ENCODE measurements around a stretch of chr16.

- RAMPAGE, long total RNA: no peak
- RRBS: no CpG with 5 or more reads among the region's 22 CpGs
Observed at GRCh38 chr16:85628903-85629852, 16.1 kb downstream of the GSE1 start.

GRCh38 chr16:85675133-85675595 is 13.6 kb downstream of the GINS2 start:
- RAMPAGE, long total RNA: no peak
- RRBS: no CpG with 5 or more reads among the region's 4 CpGs

- RAMPAGE, long total RNA: no peak
- RRBS: 87% methylated on average over 9 of the region's 19 CpGs
Observed at GRCh38 chr16:85707633-85708279, 19.0 kb upstream of the GINS2 start.

GRCh38 chr16:85752707-85753657 is 2.1 kb upstream of the C16orf74 start:
- RAMPAGE, long total RNA: no peak
- RRBS: 16% methylated on average over 4 of the region's 22 CpGs

- RAMPAGE, long total RNA: no peak
- RRBS: no CpG with 5 or more reads among the region's 16 CpGs
Observed at GRCh38 chr16:85803350-85803964, 4.0 kb downstream of the COX4I1 start.

- RAMPAGE, long total RNA: no peak
- RRBS: no CpG with 5 or more reads among the region's 13 CpGs
Observed at GRCh38 chr16:85911062-85911798, 12.3 kb downstream of the IRF8 start.

GRCh38 chr16:85929153-85929964 is 30.4 kb downstream of the IRF8 start:
- RAMPAGE, long total RNA: no peak
- RRBS: no CpG with 5 or more reads among the region's 25 CpGs

DNA sequence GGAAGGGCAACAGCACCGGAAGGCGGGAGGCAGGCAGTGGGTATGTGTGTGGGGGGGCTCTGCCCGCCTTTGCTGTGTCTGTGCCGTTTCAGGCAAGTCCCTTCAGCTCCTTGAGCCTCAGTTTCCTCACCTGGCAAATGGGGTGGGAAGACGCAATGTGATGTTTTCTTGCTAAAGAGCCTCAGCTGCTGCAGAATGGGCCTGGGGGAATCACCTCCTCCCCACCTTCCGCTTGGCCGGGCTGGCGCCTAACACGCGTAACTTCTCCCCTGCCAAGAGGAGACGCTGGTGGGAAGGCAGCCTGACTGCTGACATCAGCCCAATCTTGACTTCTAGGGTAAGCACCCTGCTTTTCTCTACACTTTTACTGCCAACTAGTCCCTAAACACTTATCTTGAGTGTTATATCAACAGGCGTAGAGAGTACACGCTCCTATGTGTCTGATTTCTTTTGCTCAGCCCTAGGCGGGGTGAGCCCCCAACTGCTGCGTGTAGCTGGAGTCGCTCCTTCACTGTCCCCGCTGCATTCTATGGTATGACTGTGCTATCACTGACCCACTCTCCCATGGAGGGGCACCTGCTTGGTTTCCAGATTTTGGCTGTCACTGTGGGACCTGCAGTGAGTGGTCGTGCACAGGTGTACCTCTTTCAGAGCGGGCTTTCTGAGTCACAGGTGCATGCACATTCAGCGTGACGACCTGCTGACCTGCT is 33.1 kb downstream of the IRF8 start:
- RAMPAGE, long total RNA: no peak
- RRBS: no CpG with 5 or more reads among the region's 21 CpGs

DNA sequence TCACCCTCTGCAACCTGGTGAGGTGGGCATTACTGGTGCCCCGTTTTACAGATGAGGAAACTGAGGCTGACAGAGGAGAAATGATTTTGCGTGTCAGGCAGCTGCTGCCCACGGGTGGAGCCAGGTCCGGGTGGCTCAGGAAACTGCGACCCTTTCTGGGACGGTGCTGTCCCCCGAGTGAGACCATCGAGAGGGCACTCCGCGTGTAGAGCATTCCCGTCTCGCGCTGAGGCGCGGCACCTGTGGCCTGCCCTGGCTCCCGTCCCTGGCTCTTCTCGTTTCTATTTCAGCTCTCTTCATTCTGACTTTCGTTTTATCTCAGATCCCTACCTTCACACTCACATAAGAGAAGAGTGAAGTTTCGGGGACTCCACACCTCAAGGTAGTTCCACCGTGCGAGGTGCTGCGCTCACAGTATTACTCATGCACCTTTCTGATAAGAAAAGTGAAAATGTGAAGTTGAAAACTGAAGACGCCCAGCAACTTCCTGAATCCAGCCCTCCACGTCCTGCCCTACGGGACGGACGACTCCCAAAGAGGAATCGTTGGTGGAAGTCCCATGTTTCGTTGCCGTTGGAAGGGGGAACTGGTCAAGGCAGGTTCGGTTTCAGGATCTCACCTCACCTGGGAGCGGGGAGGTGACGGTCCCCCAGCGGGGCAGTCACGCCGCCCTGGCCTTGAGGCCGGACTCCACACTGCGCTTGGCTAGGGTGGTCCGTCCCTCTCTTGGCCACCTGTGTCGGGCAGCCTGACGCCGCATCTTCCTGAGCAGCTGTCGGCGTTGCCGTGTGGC is 48.8 kb downstream of the IRF8 start:
- RAMPAGE, long total RNA: no peak
- RRBS: no CpG with 5 or more reads among the region's 45 CpGs

- RAMPAGE, long total RNA: no peak
- RRBS: no CpG with 5 or more reads among the region's 22 CpGs
Observed at GRCh38 chr16:85984773-85985562, 86.0 kb downstream of the IRF8 start.

GRCh38 chr16:86027311-86027735 is 128.4 kb downstream of the IRF8 start:
- RAMPAGE, long total RNA: no peak
- RRBS: no CpG with 5 or more reads among the region's 11 CpGs

DNA sequence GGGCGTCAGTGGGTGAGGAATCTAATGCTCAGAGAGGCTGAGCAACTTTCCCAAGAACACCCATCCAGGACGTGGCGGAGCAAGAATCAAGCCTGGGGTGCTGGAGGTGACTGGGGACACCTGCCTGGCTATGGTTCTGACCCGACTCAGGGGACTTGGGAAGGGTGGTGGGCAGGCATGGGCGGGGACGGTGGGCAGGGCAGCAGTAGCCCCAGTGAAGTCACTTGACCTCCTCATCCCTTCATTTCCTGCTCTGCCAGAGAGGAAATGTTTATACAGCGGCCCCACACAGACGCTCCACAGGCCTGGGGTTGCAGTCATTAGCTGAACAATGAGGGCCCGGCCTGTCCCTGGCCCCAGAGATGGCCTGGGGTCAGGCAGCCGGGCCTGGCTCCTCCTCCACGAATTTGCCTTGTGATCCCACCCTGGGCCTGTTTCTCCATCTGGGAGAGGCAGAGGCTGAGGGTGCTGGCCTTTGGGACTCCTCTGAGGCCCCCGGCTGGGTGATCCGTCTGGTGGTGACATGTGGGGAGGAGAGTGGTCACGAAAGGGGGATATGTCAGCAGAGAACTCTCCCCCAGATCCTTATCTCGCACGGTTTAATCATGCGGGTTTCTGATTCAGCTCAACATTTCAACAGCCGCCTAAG is 175.8 kb downstream of the IRF8 start:
- RAMPAGE, long total RNA: no peak
- RRBS: 18% methylated on average over 4 of the region's 18 CpGs

DNA sequence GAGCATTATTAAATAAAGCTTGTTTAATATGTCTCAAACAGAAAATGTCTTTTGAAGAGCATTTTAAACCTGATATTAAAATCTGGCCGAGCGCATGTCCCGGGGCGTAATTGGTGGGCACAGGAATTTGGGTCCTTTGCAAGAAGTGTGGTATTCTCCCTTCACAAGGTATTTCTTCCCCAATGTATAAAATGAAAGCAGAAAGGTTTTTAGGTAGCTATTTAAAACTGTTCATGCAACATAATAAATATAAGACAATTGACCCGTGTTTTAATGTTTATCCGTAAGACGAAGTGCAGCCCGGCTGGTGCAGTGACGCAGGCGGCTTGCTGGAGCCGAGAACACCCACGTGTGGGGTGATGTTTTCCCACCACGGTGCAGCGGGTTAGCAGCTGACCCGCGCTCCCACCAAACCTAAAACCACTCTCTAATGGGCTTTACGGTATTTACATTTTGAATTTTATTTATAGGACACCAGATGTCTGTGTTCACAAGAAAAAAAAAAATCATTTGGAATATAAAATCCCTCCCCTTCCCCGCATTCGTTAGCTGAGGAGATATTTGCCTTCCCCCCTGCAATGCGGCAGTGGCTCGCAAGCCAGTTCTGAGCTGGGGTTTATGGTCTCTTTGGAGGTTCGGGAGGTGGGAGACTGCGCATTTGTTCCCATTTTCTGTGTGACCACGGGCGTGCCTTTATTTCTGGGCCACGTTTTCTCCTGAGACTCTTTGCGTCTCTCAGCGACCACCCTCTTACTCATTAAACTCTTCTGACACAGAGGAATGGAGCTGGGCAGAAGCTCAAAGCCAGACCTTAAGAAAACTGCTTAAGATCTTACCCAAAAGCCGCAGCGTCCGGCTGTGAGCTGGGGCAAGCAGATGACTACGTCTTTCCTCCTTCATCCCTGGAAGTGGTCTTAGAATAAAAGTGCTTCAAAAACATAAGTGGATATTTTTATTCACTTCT is 301.0 kb downstream of the IRF8 start:
- RAMPAGE, long total RNA: no peak
- RRBS: no CpG with 5 or more reads among the region's 32 CpGs

GRCh38 chr16:86297443-86298025 is 212.8 kb upstream of the FOXF1 start:
- RAMPAGE, long total RNA: no peak
- RRBS: 7% methylated on average over 3 of the region's 21 CpGs

DNA sequence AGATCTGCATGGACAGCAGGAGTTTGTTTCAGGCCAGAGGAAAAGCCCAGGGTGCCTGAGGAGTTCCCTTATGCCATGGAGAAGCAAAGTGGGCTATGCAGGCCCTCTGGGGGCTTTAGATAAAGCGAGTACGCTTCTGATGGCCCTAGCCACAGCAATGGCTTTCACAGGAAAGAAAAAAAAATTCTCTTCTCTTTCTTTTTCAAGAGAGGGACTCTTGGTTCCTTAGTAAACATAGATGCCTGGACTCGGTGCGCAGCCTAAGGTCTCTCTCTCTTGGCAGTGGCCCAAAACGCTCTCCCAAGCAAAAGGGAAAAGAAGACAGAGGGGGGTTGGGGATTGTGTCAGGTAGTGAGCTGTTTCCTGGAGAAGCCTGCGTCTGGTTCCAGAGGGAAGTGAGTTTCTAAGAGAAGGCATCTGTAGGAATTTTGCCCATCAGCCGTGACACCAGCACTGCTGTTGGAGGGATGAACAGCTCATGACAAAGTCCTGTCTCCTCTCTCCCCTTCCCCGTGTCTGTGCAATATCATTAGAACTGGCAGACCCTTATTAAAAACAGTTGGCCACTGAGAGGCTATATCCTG is 166.3 kb upstream of the FOXF1 start:
- RAMPAGE, long total RNA: no peak
- RRBS: no CpG with 5 or more reads among the region's 8 CpGs

- RAMPAGE, long total RNA: no peak
- RRBS: no CpG with 5 or more reads among the region's 10 CpGs
Observed at GRCh38 chr16:86396481-86396838, 113.9 kb upstream of the FOXF1 start.

DNA sequence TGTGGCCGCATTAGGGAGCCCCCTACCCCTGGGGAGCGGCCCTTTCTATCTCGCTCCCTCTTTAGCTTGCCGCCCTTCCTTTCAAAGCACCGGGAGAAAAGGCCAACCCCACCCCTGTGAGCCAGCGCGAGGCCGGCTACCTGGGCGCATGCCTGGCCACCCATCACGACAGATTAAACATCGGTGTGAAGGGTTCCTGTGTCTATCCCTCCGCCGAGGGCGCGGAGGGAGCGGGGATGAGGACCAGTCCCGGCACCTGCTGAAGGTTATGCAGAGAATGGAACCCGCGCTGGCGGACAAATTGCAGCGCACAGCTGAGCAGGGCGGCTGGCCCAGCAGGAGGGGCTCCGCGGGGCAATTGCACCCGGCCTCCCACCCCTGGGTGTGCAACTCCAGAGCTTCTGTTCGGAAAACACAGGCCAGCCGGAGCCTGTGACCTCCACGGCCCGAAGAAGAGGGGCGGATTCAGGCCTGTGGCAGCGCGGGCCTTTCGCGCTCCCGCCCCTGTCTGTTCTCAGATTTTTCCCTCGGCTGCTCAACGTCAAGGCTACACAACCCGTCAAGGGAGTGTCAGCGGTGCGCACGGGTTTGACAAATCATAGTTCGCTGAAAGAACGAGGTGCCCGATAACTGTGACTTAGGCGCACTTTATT is 15.4 kb upstream of the FOXF1 start:
- RAMPAGE, long total RNA: no peak
- RRBS: 3% methylated on average over 17 of the region's 45 CpGs

DNA sequence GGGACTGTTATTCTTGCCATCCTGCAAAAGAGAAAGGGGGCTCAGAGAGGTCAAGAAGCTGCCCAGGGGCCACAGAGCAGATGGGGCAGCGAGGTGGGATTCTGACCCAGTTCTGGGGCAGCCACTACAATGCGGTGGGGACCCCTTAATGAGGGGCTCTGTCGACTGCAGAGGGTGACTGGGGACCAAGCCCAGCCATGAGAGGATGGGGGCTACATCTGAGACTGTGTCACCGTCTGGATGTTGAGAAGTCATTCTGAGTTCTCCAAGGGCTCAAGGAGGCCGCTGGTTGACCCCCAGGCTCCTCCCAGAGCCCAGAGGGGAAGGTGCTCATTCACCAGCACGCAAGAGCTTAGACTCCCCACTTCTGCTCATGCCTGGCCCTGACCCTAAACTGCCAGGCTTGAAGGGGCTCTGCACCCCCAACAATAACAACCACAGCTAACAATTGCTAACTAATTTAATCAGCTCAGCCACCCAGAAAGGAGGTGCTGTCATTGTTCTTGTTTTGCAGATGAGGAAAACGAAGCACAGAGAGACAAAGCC is 9.2 kb upstream of the FOXF1 start:
- RAMPAGE, long total RNA: no peak
- RRBS: no CpG with 5 or more reads among the region's 7 CpGs

DNA sequence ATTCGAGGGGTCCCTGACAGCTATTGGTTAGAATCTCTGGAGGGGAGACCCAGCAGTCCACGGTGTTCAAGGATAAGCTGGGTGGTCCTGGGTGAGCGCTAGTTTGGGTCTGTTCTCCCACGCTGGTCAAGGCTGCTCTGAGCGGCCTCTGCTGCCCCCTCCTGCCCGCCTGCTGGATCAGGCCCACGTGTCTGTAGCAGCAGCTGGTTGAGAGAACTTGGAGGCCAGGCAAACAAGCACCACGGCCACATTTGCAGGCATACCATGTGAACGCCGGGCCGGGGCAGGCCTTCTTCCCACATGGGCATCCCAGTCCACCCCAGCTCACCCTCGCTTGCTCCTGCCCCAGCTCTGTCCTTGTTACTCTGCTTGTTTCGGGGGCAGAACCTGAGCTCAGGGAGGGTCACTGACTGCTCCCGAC is 7.4 kb downstream of the FOXF1 start:
- RAMPAGE, long total RNA: no peak
- RRBS: no CpG with 5 or more reads among the region's 14 CpGs

GRCh38 chr16:86586416-86586748 is 8.0 kb downstream of the FOXL1 start:
- RAMPAGE, long total RNA: no peak
- RRBS: no CpG with 5 or more reads among the region's 2 CpGs